Heart (tissue), 3 donors: Measurements from ENCODE around the genes STEAP1 and GTPBP10.

DNA sequence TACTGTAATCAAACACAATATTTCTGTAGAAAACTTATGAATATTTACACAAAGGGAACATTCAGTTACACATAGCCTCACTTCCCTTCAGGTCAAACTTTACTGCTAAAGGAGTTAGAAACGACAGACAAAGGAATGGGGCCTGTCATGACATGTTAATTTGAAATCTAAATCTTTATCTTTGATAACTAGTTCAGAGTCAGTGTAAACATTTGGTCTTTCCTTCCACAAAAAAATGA is 1.0 kb upstream of the CROT start:
- RAMPAGE, long total RNA, 2 experiments = no peak in any of the 2 experiments

- RAMPAGE, long total RNA, 2 experiments = no peak in any of the 2 experiments
Observed at GRCh38 chr7:87410413-87410808, 64.9 kb downstream of the CROT start.

DNA sequence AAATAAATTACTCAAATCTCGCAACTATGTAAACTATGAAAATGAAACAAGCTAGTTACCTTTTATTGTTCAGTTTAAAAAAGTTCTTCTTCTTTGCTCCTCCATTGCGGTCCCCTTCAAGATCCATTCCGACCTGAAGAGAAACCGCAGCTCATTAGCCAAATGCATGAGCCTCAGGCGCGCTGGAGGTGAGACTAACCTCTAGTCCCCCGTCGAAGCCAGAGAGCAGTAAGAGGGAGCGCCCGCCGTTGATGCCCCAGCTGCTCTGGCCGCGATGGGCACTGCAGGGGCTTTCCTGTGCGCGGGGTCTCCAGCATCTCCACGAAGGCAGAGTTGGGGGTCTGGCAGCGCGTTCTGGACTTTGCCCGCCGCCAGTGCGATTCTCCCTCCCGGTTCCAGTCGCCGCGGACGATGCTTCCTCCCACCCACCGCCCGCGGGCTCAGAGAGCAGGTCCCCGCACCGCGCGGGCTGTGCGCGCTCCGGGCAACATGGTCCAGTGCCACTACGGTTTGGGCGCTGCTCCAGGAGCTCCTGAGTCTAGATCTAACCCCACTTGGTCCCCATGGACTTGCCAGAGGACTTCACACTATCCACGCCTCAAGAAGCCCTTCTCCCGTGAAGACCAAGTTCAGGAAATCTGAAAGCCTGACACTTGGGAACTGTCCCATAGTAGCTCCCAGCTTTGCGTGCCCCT is 479 bp downstream of the ABCB1 start:
- RAMPAGE, long total RNA, 2 experiments = no peak in any of the 2 experiments

DNA sequence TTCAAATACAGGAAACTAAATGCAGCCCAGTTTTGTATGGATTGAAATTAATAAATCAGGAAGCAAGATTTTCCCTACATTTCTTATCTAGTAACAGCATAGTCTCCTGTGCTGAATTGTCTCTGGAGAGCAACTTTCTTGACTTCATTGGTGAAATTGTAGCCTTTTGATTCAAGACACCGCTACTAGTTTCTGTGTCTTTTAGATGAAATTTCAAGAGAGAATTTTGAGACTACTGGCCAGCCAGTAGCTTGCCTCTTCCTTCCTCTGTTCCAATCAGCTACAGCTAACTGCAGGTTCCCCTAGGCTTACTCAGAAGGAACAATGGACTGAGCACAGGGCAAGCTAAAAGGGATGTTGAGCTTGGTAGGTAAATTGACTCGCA is 80.9 kb downstream of the RUNDC3B start:
- RAMPAGE, long total RNA, 2 experiments = no peak in any of the 2 experiments

- RAMPAGE, long total RNA, 2 experiments = no peak in any of the 2 experiments
Observed at GRCh38 chr7:87735222-87735824, 107.1 kb downstream of the RUNDC3B start.

- RAMPAGE, long total RNA, 2 experiments = no peak in any of the 2 experiments
Observed at GRCh38 chr7:88219218-88219950, 454 bp downstream of the SRI start.

- RAMPAGE, long total RNA, 2 experiments = no peak in any of the 2 experiments
Observed at GRCh38 chr7:88304991-88305547, 1.6 kb downstream of the STEAP4 start.

GRCh38 chr7:90154036-90155060 is at the start of gene STEAP1:
STEAP1 (plus strand) TSS chr7:90154469.
- RAMPAGE, long total RNA, 2 experiments = start-site peak on the plus strand in 1 of 2 experiments, at chr7:90154419-90154495 at its widest, 135 reads per replicate

- RAMPAGE, long total RNA, 2 experiments = no peak in any of the 2 experiments
Observed at GRCh38 chr7:90212924-90213315, 1.4 kb downstream of the STEAP2 start.

- RAMPAGE, long total RNA, 2 experiments = start-site peak on the plus strand in 1 of 2 experiments, at chr7:90346710-90346729 at its widest, 165 reads per replicate; start-site peak on the minus strand in 1 of 2 experiments, at chr7:90346554-90346605 at its widest, 14 reads per replicate
Observed at GRCh38 chr7:90346390-90347601, at the start of gene GTPBP10. GTPBP10 (plus strand) TSS chr7:90346716.

DNA sequence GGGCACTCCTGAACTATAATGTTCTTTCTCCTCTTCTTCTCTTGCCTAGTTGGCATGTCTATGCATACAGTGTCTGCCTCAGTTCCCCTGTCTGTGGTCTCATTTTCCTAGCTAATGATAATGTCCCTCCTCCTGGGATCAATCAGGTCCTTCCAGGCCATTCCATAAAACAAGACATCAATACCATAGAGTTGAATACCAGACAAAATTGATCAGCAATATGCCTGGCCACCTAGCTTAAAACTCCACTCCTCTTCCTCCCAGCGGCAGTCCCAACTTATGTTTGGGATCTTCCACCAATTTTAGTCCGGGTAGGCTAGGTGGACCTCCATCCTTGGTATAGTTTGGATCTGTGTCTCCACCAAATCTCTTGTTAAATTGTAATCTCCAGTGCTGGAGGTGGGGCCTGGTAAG is 59.1 kb downstream of the PTTG1IP2 start:
- RAMPAGE, long total RNA, 2 experiments = no peak in any of the 2 experiments

GRCh38 chr7:90709117-90710233 is 113.4 kb downstream of the CDK14 start:
- RAMPAGE, long total RNA, 2 experiments = no peak in any of the 2 experiments

DNA sequence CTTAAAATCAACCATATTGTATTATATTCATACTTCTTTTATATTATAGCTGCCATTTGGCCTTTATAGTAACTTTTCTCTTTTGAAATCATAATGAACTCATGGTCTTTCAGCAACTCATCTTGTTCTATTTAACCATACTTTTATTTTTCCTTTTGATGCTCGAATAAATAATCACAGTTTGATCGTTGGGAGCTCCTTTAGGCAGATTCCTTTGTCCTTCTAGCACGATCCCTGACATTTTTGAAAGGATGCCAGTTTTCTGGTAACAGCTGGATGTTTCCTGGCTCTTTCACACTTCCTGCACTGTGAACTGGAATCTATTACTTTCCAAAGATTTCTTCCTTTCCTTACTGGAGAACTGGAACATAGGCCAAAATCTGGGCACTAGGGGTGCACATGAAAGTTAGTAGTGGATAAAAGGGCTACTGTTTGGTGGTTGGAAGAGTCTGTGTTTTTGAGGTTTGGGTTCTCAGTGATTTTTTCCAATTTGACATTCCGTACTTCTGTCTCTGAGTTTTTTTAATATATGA is 125.2 kb downstream of the CDK14 start:
- RAMPAGE, long total RNA, 2 experiments = no peak in any of the 2 experiments

DNA sequence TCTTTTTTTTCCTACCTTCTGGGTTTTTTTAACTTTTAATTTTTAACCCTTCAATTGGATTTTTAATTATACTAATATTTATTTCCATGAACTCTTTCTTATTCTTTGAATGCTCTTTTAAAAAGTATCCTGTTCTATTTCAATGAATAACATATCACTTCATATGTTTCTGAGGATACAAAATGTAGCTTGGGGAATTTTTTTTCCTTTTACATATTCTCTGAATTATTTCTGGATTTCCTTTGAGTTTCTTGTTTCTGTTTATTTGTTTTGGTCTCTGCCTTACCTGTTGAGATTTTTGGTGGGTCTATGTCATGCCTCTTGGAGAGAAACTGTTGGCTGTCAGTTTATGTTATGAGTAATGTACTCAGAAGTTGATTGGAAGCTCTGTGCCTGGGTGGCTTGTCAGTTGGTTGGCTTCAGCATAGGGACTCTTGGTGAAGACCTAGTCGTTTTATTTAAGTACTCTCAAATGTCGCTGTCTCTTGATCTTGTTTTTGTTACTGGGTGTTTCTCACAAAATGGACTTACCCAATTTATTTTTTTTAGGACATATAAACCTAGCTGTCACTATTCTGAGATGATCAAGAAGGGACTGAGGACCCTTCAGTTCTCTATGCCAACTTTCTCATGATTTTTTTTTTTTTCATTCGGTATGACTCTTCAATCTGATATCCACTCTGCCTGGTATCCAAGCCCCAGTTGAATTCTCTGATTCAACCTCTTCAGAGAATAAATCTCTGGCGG is 132.5 kb downstream of the CDK14 start:
- RAMPAGE, long total RNA, 2 experiments = no peak in any of the 2 experiments

GRCh38 chr7:90777101-90777580 is 181.0 kb downstream of the CDK14 start:
- RAMPAGE, long total RNA, 2 experiments = no peak in any of the 2 experiments

DNA sequence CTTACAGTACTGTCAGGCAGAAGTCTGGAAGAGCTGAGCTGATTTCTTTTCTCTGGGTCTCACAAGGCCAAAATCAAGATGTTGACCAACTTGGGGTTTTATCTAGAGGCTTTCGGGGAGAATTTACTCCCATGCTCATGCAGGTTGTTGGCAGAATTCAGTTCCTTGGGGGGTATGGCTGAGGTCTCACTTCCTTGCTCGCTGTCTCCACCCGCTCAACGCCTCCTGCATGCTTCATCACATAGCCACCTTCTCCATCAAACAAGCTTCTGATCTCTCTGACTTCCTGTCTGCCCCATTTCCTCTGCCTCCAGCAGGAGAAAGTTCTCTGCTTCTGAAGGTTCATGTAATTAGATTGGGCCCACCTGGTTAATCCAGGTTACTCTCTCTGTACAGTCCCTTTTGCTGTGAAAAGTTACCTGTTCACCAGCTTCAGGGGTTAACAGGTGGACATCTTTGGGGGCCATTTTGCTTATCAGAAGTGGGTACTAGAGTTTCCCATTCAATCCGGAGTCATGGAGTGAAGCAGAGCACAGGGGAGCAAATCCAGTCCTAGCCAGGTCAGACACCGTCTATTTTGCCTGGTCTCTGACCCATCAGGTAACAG is 179.0 kb upstream of the FZD1 start:
- RAMPAGE, long total RNA, 2 experiments = no peak in any of the 2 experiments

DNA sequence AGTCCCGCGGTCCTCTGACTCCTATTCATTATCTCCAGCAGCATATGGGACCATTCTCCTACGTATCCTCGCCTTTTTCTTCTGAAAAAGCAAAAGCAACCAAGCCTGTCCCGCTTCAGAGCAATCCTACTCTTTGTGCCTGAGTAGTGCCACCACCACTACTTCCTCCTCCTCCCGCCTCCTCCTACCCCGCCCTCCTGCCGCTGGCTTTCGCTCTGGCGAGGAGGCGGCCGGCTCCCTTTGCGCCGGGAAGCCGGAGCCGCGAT is 222 bp upstream of the FZD1 start:
- RAMPAGE, long total RNA, 2 experiments = no peak in any of the 2 experiments

DNA sequence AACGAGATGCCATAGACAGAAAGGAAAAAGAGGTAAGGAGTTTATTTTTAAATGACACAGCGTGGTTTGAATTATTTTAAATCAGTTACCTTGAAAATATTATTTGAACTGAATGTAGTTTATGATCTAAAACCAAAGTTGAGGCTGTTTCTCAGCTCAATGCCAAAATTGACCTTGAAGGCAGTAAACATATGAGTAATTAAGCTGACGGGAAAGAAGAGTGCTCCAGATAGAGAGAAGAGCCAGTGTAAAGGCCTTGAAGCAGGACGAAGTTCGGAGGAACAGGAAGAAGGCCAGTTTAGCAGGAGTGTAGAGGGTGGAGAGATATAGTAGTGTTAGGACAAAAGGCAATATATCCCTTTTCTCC is 63.3 kb downstream of the CYP51A1 start:
- RAMPAGE, long total RNA, 2 experiments = no peak in any of the 2 experiments

DNA sequence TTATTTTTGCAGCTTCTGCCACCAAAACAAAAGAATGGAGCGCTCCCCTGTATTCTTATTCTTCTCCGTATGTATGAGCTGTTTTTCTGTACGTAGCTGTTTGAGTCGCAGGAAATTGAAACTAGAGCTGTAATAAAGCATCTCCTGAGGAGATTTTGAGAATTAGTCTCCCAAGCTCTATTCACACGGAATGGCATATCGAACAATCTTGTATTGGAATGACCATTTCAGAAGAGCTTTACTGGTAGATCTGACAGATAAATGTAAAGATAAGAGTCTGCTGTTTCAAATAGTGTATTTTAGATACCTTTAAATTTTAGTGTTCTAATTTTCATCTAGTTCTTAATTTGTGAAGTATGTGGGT is 1.2 kb downstream of the ANKIB1 start:
- RAMPAGE, long total RNA, 2 experiments = no peak in any of the 2 experiments

GRCh38 chr7:92348374-92349551 is 98.5 kb upstream of the GATAD1 start:
- RAMPAGE, long total RNA, 2 experiments = no peak in any of the 2 experiments